Thoracic aorta (tissue), 1 donor: Measurements from ENCODE around the gene ACVR1B.

DNA sequence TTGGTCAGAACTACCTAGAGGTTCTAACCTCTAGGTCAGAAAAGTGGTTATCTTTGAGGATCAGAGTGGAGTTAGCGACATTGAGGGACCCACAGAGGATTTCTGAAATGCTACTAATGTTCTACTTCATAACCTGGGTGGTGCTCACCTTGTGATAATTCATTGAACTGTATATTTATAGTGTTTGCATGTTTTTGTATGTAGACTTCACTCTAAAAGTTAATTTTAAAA is 40.3 kb upstream of the SCN8A start:
- RAMPAGE, long total RNA, result no peak

GRCh38 chr12:51751635-51752219 is 63.0 kb downstream of the TMDD1 start:
- RAMPAGE, long total RNA, result no peak

DNA sequence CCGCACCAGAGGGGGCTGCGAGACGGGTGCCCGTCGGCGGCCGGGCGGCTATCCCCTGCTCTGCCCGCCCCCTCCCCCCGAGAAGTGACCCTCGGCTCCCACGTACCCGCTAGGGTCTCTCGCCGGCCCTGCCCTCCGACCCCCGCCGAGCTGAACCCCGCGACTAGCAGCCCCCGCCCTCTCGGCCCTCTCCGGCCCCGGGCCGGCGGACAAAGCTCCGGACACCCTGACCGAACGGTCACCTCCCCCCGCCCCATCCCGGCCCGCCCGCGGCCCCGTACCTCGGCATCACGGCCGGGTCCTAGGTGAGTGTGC is 302 bp downstream of the FIGNL2 start:
- RAMPAGE, long total RNA, result no peak

GRCh38 chr12:51907561-51907759 is 156 bp downstream of the ACVRL1 start:
- RAMPAGE, long total RNA, result no peak

- RAMPAGE, long total RNA, result no peak
Measured at GRCh38 chr12:51950852-51952228, at the start of gene ACVR1B. TSS of gene ACVR1B (plus strand) at chr12:51951699.

GRCh38 chr12:52014456-52014910 is 7.7 kb downstream of the TAMALIN start:
- RAMPAGE, long total RNA, result no peak

DNA sequence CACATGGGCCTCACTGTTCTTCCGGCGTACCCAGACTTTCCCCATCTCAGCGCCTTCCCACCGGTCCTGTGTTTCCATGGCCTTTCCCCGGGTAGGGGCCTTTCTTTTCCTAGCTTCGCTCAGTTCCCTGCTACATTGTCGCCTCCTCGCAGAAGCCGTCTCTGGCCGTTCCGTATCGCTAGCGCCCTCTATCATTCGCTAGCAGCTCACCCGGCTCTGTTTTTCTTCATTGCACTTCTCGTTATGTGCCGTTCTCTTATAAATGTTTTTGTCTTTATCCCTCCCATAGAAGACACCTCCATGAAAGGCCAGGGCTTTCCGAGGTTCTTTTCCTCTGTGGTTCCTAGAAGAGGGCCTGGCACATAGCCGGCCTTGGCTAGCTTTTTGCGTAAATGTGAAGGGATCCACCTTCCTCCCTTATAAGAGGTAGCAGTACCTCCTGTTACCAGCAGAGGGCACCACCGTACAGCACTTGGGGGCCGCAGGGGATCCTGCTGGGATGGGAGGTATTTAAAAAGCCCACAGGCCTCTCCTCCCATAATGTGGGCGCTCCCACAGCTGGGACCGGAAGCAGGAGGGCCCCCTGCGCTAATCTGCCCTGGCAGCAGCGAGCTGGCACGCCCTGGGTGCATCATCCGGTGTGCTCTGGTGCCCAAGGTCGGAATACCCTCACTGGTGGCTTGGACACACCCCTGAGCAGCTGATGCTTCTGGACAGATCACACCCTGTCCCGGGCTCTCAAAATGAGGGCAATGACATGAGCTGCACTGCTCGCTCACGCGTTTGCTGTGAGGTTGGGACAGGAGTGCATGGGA is 18.8 kb downstream of the TAMALIN start:
- RAMPAGE, long total RNA, result no peak

DNA sequence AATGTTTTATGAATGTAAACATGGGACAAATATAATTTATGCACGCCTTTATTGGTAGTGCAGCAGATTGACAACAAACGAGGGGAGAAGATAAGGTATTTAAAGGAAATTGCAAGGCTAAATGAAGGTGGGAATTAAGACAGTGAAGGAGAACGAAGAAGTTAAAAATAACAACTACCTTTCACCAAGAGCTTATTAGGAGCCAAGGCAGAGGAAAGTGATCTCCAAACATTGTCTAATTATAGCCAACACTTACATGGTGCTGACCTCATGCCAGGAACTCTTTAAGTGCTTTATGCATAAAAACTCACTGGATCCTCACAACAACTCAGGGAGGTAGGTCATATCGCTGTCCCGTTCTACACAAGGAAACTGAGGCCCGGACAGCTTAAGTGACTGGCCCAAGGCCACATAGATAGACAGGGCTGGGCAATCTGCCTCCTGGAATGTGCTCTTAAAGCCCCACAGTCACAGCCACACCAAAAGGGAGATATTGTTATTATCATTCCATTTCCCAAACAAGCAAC is 19.5 kb downstream of the TAMALIN start:
- RAMPAGE, long total RNA, result no peak

- RAMPAGE, long total RNA, result no peak
Measured at GRCh38 chr12:52026953-52027515, 20.3 kb downstream of the TAMALIN start.

DNA sequence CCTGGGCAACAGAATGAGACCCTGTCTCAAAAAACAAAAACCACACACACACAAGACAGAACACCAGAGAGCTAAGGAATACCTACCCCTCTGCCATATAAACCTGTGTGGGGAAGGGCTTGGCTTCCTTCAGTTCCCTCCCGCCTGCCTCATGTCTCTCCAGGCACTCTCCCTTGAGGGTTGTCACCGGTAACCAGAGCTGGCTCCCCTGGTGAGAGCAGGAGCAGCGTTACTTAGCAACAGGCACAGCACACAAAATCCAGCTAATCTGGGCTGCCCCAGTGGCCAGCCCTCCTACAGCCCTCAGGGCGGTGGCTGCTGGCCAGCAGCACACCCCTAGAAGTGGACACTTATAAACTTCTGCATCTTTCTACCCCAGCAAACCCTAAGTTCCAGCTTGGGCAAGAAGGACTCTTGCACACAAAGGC is 21.6 kb upstream of the NR4A1 start:
- RAMPAGE, long total RNA, result no peak

DNA sequence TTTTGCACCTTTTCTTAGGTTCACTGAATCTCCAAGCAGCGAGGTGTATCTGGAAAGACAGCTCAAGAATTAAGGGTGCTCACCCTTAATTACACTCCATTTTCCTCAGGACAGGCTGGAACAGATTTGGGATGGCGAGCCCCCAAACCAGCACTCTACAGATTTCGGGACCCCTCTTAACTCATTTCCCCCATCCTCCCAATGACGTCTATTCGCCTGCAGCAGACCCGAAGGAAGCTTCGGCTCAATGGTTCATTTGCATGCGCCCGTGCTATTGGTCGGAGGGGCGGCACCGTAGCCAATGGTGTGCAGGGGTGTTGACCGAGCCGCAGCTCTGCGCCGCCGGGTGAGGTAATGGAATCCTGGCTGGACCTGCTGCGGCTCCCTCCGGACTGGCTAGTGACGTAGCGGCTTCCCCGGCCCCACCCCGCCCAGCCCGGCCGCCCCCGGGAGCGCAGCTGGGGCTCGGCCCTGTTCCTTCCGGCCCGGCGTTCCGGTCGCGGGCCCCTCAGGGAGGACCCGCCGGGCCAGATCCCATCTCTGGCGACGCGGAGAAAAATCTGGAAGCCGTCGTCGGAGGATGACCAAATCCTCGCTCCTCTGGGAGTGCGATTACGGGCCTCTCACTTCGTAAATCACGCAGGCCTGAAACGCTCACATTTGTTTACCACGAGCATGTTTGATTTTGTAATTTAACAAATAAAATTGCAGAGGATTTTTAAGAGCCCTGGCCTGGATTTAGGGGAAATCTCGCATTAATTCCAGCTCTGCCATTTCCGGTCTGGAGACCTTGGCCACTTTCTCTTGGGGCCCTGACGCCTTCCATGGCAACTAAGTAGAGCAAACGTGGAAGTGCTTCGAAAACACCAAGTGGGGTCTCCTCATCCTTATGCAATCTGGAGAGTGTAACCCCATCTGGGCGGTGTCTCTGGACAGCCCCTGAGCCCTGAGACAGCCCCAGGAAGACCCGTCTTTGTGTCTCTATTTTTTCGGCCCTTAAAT is 18.2 kb upstream of the NR4A1 start:
- RAMPAGE, long total RNA, result no peak

DNA sequence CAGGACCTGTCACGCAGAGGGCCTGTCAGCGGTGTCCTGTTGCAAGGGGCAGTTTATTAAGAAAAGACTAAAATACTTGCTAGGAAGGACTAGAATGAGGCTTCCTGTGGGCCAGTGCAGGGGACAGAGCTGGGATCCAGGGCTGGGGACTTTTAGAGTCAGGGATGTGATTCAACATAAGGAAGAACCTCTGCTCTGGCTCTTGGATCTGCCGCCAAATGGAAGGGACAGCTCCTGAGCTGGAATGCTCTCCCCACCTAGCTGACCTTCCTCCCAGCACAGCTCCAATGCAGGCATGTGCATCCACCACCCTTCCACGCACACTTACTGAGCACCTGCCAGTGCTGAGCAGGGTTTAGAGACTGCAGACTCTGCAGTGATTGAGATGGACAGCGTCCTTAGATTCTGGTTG is 11.9 kb upstream of the NR4A1 start:
- RAMPAGE, long total RNA, result no peak

- RAMPAGE, long total RNA, result no peak
Measured at GRCh38 chr12:52045436-52046138, 5.7 kb upstream of the NR4A1 start.

DNA sequence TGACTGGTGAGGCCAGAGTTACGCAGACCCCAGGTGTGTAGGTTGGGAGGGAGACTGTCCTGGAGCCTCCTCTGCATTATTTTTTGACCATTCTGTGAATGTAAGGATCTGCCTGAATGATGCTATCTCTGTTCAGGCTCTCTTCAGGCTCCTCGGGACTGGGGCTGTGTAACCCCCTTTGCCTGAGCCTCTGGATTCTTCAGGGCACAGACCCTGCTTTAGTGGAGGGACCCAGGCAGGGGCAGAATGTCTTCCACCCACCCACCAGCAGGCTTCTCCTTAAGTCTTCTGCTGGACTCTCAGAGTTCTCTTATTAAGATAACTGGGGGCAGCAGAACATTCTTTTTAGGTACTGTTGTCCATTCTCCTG is 1.9 kb downstream of the NR4A1 start:
- RAMPAGE, long total RNA, result no peak

DNA sequence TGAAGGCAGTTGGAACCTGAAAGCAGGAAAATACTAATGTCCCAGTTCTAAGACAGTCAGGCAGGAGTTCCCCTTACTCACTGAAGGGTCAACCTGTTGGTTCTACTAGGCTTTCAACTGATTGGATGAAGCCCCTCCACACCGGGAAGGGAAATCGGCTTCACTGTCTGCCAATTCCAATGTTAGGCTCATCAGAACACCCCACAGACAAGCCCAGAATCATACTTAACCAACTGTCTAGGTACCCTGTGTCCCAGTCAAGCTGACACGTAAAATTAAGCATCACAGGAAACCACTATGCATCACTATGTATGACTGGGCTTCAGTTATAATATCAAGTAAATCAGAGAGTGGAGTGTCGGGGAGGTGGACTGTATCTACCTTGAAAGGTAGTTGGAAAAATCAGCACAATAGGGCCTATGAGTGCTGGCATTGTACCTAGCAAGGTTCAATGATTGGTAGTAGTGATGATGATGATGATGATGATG is 3.5 kb upstream of the ATG101 start:
- RAMPAGE, long total RNA, result no peak

DNA sequence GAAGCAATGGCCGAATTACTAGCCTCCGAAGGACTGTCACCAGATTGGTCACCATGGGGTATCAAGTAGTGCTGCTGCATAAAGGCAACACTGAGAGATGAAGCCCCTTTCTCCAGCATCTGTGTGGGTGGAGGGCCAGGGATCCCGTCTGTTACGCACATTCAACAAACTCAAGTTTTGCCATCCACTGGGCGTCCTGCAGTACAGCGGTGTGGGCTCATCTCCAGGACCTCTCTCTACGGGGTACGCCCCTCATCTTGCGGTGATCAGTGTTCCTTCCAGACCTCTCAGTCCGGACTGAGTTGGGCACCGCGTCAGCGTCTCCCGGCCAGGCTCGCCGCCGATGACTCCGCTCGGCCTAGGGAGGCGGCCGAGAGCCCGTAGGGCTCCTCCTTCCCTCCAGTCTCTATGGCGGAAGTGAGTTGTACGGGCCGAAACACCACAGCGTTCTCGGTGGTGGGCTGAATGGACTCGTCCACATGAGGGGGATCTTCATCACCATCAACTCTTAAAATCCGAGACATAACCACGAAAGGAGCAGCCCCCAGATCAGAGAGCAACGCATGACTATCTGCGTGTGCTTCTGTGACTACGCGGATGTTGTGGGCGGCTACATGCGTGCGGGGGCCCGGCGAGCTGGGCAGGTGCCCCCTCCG is 378 bp upstream of the ATG101 start:
- RAMPAGE, long total RNA, result no peak

- RAMPAGE, long total RNA, result no peak
Measured at GRCh38 chr12:52146649-52148049, 44.7 kb downstream of the KRT80 start.

- RAMPAGE, long total RNA, result no peak
Measured at GRCh38 chr12:52148161-52149057, 43.4 kb downstream of the KRT80 start.

GRCh38 chr12:52186011-52186481 is 5.8 kb downstream of the KRT80 start:
- RAMPAGE, long total RNA, result no peak

DNA sequence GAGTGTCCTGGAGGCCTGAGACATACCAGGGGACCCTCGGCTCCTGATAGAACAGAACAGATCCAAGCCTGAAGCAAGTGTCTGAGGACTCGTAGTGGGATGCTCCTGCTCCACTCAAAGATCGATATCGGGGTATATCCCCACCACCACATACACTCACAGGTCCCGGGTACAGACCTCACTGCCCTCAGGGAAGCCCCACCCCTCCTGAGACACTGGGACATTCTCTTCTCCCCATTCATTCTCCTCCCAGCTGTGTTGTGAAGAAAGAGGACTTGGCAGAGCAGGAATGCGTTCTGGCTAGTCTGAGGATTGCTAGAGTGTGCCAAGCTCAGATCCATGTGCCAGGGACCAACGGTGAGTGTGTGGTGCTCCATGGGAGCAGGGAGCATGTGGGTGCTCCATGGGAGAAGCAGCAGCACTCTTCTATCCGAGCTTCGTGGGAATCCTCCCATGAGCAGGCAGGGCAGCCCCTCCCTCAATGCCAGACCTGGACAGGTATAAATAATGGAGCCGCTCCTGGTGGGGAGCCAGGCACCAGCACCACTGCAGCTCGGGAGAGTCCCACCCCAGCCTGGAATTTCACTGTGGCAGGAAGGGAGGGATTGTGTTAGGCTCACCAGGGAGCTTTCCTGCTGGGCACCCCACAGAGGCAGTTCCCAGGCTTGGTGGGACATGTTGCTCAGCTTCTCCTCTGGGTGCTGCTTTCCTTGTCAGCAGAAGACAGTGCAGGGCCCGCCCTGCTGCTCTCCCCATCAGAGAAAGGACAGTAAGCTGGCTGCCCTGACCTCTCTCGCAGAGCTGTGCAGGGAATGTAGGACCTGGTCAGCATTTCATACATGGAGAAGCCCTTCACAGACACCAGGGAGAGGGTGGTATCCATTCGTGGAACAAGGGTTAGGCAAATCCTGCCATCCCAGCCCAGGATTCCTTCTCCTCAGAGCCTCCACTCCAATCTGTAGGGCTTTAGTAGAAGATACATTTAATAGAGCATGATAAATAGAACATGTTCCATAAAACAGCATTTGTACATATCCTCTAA is 2.4 kb upstream of the KRT5 start:
- RAMPAGE, long total RNA, result no peak